Parietal lobe (tissue), 2 donors: ENCODE measurements around a stretch of chr13.

DNA sequence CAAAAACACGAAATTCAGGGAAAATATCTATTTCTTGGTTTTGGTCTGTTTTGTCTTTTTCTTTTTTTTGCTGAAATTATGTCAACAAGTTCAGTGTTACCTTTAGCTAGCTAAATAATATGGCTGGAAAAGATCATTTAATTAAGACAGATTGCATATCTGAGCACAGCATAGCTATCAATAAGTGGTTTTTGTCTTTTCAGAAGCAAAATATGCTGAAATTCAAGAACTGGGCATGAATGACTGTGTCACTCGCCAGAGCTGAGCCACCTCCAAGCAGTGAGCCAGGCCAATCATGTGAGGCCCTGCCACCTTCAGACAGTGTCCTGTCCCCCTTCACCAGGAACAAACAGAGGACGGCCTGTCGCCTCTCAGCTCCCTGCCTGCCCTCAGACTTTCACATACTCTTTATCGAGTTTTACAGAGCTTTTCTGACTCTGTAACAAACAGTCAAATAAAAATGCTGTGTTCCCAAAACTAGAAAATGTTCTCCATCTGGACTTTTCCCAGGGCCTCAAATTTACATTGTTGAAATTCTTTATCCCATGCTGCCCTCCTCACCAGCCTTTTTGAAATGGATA lies 171.0 kb upstream of the TSC22D1 start:
- RAMPAGE, long total RNA: no peak

DNA sequence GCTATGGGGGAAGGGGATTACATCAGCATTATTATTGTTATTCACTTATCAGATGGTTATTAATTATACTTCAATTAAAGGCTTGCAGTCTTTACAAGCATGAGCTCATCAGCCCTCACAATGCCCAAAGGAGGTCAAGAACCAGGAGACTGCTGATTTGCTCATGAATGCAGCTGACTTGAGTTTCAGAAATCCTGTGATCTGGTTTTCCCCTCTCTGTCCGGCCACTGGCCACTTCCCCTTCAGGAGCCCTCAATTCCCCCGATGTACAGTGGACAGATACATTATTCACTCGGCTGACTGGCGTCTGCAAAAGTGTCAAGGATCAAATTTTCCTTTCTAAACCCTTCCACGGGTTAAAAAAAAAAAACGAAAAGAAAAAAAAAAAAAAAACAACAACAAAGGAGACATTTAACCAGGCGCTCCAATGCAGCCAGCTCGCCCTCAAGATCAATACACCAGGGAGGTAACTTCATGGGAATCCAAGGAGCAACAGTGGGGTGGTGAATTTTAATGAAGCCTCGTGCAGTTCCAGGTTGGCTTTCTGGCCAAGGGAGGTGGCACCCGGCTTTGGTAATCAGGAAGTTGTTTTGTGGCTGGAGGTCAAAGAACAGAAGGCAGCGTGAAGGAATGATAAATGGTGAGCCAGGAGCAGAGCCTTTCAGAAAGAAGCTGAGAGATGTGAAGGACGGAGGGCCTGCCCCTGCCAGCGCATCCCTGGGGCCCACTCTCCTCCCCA lies 188.0 kb upstream of the TSC22D1 start:
- RAMPAGE, long total RNA: no peak

DNA sequence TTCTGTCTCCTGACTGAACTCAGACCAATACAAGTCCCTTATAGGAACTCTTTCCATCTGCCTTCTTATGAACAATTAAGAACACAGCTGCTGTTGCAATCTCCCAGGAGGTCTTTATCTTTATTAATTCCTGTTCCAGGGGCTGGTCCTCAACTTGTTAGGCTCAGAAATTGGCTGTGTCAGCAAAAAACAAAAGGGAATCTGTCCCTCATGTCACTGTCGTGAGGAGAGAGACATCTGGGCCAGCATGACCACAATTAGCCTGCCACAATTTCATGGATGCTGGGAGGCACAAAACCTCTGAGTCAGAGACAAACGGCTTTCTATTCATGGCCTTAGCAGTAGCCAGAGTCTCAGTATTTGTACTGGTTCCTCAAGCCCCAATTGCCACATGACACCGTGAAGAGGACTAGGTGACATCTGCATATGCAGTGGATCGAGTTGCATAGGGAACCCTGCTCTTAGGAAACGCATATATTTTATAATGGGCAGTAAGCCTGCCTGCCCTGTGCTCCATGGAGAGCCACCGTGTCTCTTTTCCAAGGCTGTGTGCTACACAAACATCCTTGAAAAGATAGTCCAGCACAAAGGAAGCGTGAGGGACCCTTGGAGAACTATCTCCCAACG lies 58.1 kb downstream of the NUFIP1 start:
- RAMPAGE, long total RNA: no peak

- RAMPAGE, long total RNA: no peak
Measured at GRCh38 chr13:45016618-45017084, 27.3 kb downstream of the GPALPP1 start.

DNA sequence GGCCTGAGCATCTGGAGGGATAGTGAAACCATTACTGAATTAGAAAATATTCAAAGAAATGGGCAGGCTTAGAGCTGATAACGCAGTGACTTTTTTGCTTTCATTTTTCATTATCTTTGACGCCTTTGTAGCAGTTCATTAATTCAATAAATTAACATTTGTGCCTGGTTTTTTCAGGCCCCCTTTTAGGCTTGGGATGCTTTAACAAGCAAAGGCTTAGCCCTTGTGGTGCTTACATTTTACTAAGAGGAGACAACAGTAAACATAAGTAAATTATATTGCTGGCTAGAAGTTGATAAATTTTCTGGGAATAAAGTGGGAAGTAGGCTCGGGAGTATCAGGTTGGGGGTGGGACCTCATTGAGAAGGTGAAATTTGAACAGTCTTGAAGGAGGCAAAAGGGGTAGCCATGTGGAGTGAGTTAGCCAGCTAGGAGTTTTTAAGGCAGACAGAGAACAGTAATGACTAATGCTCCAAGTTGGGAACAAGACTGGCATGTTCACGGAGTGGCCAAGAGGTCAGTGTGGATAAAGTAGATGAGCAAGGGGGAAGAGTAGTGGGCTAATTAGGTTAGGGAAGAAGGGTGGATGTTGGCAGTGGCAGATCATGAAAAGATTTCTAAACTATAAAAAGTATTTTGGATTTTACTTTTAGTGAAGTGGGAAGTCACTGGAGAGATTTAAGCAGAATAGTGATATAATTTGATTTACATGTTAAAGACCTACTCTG lies 36.6 kb downstream of the GTF2F2 start:
- RAMPAGE, long total RNA: no peak

DNA sequence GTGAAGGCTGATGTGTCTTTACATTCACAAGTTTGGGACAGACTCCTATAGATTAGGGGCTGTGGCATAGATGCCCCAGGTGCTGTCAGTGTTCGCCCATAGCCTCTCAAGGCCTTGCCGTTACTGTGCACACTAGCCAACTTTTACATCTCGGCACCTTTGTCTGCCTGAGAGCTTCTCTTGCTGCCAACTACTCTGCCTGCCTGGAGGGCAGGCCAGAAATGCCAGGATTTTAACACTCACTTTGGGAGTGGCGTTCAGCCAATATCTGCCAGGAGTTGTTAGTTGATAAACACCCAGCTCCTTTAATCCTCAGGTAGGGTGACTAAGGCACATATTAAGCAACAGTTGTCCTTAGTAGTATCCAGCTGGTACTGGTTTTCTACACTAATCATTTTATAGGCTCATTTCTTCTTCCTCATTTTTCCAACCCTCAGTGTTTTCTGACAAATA lies 32.7 kb downstream of the KCTD4 start:
- RAMPAGE, long total RNA: no peak

GRCh38 chr13:45219818-45220150 lies 18.9 kb upstream of the KCTD4 start:
- RAMPAGE, long total RNA: no peak

DNA sequence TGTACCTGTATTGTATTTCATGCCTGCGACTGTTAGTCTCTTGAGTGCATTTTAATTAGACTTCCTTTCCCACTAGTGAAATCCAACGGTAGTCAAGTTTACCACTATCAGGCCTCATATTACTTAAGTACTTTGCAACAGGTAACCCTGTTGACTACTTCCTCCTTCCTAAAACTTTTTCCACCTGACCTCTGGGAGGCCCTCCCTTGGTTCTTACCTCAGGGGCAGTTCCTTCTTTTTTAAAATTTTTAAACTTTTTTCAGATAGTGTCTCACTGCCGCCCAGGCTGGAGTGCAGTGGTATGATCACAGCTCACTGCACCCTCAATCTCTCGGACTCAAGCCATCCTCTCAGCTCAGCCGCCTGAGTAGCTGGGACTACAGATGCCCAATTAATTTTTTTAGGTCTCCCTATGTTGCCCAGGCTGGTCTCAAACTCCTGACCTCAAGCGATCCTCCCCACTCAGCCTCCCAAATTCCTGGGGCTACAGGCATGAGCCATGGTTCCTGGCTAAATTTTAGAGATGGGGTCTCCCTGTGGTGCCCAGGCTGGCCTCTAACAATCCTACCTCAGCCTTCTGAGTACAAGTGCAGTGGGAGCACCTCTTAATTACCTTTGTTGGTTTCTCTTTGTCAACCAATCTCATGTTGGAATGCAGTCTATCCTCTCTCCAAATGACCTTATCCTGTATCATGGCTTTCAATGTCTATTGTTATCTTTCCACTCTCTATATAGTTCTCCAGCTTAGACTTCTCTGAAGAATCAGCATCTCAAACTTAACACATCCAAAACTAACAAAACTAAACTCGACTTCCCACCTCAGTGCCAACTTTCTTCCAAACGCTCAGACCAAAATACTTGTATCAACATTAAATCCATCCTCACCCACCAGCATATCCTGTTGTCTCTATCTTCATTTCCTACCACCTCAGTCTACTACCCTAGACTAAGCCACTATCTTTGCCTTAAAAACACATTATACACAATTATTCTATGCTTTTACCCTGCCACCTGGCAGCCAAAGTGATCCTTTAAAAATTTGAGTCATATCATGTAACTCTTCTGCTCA lies 6.9 kb downstream of the TPT1 start:
- RAMPAGE, long total RNA: no peak

DNA sequence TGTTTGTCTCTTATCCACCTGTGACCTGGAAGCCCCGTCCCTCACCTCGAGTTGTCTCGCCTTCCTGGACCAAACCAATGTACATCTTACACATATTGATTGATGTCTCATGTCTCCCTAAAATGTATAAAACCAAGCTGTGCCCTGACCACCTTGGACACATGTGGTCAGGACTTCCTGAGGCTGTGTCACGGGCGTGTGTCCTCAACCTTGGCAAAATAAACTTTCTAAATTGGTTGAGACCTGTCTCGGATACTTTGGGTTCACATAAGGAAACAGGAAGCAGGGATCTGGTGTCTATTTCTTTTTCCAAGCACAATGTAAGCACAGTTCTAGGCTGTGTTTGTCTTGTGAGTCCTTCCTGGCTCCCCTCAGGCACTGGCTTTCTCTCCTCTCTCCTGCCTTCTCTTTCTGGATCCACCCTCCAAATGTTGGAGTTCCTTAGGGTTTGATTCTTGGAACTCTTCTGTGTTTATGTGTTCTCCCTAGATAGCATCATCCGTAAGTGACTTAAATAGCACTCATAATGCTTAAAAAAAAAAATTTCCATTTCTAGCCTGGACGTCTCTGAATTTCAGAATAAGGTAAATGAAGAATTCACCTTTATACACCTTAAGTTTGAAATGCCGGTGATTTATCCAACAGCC lies 27.6 kb upstream of the TPT1 start:
- RAMPAGE, long total RNA: no peak

DNA sequence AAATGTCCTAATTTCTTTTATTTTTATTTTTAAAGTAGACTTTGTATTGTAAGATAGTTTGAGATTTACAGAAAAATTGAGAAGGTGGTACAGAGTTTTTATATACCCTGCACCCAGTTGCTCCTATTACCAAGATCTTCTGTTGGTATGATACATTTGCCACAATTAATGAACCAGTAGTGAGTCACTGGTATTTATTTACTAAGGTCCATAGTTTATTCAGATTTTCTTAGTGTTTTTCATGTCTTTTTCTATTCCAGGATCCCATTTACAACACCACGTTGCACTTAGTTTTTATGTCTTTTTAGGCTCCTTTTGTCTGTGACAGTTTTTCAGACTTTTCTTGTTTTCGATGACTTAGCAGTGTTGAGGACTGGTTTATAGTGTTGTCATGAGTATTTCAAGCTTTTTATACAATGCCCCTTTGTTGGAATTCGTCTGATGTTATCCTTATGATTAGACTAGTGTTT lies 35.8 kb downstream of the COG3 start:
- RAMPAGE, long total RNA: no peak

GRCh38 chr13:46113515-46113973 lies 8.7 kb upstream of the CPB2 start:
- RAMPAGE, long total RNA: no peak

DNA sequence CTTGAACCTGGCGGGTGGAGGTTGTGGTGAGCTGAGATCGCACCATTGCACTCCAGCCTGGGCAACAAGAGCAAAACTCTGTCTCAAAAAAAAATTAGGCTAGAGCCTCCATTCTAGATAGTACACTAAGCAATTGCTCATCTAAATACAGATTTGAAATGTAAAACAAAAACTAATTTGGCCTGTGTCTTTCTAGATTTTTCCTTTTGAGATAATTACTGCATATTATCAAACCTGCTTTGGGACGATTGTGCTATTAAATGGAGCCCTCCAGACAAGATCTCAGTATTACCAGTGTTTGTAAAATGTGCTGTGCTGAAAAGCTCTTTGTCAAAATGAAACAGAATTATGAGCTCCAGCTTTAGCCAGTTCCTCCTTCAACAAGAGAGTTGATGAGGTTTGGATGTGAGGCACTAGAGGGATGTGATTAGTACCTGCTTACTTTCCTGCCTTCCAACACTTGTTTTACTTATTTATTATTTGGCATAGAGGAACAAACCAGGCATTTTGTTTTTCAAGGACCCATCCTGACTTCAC lies 32.7 kb upstream of the CPB2 start:
- RAMPAGE, long total RNA: no peak

GRCh38 chr13:46149143-46149857 lies 32.7 kb downstream of the LCP1 start:
- RAMPAGE, long total RNA: no peak

DNA sequence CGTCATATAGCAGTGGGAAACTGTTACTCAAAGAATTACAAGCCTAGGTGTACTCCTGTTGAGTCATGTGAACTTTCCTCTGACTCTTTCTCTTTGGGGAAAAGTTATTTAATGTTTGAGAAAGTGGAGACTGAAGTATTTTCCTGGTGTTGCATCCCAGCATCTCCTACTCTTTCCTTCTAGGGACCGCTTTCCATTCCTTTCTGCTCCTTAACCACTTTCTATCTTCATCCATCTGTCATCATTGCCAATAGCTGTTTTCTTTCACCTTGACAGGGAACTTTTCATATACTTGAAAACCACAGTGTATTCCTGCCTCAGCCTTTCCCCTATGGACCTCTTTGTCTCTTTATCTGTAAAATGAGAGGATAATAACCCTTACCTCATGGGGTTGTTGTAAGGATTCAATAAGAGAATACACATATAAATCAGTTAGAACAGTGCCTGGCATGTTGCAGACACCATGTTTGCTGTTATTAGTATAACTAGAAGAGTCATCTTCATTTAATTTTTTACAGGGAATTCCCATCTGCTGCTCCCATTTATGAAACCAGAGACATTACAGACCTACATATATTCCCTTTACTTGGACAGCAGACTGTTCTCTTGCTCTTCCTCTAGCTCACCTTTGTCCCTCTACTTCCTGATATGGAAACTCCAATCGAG lies 31.8 kb downstream of the LCP1 start:
- RAMPAGE, long total RNA: no peak

DNA sequence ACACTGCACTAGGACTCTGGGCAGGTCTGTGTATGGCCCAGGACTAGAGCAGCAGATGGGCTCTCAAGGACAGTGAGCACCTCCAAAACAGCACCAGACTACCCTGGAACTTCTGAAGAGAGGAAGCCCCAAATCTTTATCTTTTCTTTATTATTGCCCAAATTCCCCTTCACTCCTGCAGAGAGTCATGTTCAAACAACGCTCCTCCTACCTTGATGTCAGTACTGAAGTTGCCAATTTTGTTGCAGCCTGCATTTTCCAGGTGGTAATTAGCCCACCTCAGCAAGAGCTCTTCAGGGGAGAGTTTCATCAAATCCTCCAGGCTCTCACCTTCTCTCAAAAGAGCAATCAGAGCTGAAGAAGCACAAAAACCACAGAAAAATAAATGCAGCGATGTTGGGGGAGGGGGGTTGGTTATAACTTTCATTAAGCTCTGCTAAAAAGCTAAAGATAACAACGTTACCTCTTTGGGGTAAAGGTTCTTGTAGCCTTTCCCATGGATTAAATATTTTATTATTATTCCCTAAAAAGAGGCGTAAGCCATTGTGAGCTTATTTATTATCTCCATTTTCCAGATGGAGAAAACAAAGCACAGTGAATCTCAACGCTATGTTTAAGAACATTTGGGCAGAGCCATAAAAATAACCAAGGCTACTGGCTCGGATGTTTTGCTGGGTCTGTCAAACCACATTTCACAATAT lies 31.1 kb downstream of the LCP1 start:
- RAMPAGE, long total RNA: no peak

GRCh38 chr13:46173462-46174267 lies 8.3 kb downstream of the LCP1 start:
- RAMPAGE, long total RNA: no peak

DNA sequence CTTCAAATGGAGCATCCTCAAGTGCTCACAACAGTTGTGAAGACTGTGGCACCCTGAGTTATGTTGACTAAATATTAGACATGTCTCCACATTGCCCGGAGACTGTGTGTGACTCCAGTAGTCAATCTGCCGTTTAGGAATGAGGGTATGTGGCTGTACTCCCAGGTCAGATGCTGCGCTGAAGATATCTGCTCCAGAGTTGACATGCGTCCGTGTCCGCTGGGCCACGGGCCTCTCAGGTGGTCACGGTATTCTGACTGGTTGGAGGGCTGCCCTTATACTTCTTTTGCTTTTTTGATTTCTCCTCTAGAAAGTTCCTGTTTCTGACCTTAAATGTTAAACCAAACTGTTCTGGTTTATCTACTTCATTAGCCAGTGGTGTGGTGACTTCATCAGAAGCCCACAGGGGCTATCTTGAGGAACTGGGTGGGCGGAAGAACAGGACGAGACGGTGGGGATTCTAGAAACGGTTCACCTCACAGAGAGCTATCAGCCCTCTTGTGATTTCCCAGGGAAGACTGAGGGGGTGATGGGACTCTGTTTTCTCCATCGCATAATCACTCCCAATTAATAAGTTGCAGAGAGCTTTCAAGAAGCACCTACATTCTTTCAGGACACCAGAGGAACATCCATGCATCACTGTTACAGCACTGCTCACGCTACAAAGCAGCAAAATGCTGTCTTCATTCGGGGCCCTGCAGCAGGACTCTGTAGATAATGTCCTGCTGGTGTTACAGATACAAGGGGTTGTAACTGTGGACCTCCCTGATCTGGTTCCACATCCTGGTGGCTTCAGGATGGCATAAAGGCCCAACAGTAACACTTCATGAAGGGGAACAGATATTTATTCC lies 1.3 kb upstream of the LCP1 start:
- RAMPAGE, long total RNA: no peak

DNA sequence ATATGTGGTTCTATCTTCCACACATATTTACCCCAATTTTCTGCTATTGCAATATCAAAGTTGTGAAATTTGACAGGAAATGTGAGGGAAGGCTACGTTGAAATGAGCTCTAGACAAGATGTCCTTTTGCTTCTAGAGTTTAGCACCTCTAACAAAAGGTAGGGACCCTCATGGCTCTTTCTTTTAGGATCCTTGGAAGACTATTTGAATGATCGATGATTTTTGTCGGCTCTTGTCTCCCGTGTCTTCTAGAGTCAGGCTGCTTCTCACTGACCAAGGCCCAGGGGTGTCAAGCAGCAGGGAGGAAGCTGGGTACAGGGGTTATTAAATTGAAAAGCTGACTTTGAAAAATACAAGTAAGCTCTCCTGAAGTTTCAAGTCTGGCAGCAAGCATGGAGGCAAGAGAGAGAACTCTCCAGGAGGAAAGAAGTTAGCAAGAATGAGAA lies 73.5 kb downstream of the RUBCNL start:
- RAMPAGE, long total RNA: no peak

- RAMPAGE, long total RNA: no peak
Measured at GRCh38 chr13:46554483-46555156, 1.6 kb downstream of the LRCH1 start.

DNA sequence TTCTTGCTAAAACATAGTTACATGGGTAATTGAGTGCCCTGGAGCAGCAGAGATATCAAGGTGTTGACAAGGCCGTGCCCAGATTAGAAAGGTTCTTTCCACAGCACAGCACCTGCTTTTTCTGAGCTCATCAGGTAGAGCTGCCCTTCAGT lies 114.1 kb downstream of the LRCH1 start:
- RAMPAGE, long total RNA: no peak